Ishikawa (cell line): Measurements from ENCODE around the genes YIPF4 and VIT.

DNA sequence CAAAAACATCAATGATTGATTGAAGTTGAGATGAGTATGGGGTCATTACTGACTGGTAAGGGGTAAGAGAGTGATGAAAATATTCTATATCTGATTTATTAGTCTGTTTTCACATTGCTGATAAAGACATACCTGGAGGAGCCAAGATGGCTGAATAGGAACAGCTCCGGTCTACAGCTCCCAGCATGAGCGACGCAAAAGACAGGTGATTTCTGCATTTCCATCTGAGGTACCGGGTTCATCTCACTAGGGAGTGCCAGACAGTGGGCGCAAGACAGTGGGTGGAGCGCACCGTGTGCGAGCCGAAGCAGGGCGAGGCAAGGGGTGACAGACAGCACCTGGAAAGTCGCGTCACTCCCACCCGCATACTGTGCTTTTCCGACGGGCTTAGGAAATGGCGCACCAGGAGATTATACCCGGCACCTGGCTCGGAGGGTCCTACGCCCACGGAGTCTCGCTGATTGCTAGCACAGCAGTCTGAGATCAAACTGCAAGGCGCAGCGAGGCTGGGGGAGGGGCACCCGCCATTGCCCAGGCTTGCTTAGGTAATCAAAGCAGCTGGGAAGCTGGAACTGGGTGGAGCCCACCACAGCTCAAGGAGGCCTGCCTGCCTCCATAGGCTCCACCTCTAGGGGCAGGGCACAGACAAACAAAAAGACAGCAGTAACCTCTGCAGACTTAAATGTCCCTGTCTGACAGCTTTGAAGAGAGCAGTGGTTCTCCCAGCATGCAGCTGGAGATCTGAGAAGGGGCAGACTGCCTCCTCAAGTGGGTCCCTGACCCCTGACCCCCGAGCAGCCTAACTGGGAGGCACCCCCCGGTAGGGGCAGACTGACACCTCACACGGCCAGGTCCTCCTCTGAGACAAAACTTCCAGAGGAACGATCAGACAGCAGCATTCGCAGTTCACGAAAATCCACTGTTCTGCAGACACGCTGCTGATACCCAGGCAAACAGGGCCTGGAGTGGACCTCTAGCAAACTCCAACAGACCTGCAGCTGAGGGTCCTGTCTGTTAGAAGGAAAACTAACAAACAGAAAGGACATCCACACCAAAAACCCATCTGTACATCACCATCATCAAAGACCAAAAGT is 82.0 kb upstream of the XDH start:
- RRBS, result no CpG with 5 or more reads among the region's 31 CpGs

- RRBS, result no CpG with 5 or more reads among the region's 5 CpGs
Observed at GRCh38 chr2:31578154-31578924, 2.4 kb downstream of the SRD5A2 start.

GRCh38 chr2:32017901-32018382 is 7.1 kb upstream of the MEMO1 start:
- RRBS, result no CpG with 5 or more reads among the region's 1 CpG

DNA sequence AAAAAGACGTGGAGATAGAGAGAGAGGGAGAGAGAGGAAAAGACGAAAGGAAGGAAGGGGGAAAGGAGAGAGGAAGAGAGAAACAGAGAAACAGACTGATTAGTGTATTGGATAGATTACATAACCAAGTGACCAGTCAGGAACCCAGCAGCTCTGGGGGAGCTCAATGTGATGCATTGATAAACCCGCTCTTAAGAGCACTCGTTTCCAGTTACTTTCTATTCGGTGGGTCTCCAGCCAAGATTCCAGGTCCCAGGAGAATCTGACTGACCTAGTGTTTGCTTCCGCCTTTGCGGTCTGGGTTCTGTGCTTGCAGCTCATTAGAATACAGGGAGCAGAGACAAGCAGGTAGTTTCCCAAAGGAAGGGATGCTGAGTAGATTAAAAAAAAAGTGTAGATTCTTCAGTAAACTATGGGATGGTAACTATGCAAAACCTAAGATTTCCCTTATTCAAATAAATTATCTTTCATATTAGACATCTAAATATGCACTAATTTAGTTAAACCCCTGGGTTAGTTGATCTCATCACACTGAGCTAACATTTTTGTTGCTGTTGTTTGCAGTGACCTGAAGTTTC is 866 bp upstream of the SPAST start:
- RRBS, result no CpG with 5 or more reads among the region's 7 CpGs

DNA sequence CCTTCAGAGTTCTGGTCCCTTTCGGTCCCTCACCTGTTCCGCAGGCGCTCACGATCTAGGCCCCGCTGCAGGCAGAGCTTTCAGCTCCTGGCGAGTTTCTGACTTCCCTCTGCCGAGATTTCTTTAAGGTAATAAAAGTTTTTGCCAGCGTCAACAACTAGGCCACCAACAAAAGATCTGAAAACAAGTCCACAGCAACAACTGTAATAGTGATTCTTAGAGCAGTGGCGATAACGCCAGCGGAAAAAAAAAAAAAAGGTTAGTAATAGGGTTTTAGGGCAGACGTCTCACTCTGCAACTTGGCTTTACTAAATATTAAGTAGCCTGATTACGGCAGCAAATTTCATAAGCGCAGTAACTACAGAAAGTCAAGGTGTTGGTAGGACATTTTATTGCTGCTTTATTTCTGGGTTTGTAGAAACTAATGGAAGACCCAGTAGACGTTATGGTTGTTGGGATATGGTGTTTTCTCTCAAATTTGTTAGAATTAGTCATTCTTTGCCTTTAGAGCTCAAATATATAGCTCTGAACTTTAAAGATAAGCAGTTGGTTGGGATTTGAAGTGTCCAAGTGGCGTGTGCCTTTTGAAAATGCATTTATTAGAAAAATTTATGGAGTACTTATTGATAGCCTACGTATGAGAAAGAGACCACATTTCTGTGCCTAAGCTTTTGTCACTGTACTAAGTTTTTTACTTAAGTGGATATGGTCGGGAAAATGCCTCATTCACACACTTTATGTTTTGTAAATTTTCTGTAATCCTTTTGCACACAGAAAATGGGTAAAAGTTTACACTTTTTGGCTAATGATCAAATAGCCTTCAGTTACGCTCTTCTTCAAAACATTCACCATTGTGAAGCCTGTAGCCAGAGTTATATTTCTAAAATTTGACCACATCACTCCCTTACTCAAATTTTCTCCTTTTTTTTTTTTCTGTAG is 667 bp downstream of the SLC30A6 start:
- RRBS, result no CpG with 5 or more reads among the region's 19 CpGs

DNA sequence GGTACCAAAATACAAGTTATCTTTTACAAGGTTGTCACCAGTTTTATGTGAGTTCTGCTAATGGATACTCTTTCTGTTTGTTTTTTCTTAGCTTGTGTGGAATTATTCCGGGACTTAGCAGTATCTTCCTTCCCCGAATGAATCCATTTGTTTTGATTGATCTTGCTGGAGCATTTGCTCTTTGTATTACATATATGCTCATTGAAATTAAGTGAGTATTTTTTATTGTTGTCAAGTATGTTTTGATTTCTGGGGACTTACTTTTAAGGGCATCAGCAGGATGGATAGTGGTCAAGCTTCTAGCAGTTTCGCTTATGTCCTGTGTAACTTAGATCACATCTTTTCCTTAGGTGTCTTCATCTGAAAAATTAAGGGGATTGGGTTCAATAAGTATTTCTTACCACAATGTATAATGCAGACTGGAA is 32.0 kb downstream of the SLC30A6 start:
- RRBS, result no CpG with 5 or more reads among the region's 3 CpGs

GRCh38 chr2:32277489-32278817 is at the start of gene YIPF4:
TSS of gene YIPF4 (plus strand) at chr2:32277904.
- RRBS, result 2% methylated on average over 16 of the region's 68 CpGs

GRCh38 chr2:33052038-33052388 is 105.3 kb downstream of the LTBP1 start:
- RRBS, result no CpG with 5 or more reads among the region's 5 CpGs

- RRBS, result no CpG with 5 or more reads among the region's 4 CpGs
Observed at GRCh38 chr2:33338514-33338890, 137.9 kb upstream of the RASGRP3 start.

DNA sequence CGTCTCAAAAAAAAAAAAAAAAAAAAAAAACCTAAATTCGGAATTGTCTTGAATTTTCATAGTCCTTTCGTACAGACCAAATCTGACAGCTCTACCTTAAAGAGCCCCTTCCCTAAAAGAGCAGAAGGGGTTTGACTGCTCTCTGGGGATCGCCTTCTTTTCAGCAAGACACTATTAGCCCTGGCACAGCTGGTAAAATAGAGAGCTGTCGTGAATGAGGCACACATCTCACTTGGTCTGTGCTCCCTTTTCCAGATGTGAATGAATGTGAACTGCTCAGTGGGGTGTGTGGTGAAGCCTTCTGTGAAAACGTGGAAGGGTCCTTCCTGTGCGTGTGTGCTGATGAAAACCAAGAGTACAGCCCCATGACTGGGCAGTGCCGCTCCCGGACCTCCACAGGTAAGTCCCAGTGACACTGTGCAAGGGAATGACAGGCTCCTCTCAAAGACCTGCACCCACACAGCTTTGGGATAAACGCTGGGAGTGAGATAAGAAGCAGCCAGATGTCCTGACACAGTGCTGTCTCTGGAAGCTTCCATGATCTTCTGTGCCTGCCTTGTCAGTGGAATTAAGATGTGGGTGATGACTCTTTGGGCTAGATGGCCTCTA is 129.2 kb upstream of the RASGRP3 start:
- RRBS, result no CpG with 5 or more reads among the region's 10 CpGs

- RRBS, result no CpG with 5 or more reads among the region's 1 CpG
Observed at GRCh38 chr2:33552698-33553276, 46.3 kb downstream of the FAM98A start.

GRCh38 chr2:33598203-33599129 is 633 bp downstream of the FAM98A start:
- RRBS, result 2% methylated on average over 5 of the region's 27 CpGs

- RRBS, result no CpG with 5 or more reads among the region's 2 CpGs
Observed at GRCh38 chr2:36330601-36330800, 25.1 kb upstream of the CRIM1 start.

GRCh38 chr2:36356946-36357889 is 1.6 kb downstream of the CRIM1 start:
- RRBS, result 8% methylated on average over 25 of the region's 61 CpGs

DNA sequence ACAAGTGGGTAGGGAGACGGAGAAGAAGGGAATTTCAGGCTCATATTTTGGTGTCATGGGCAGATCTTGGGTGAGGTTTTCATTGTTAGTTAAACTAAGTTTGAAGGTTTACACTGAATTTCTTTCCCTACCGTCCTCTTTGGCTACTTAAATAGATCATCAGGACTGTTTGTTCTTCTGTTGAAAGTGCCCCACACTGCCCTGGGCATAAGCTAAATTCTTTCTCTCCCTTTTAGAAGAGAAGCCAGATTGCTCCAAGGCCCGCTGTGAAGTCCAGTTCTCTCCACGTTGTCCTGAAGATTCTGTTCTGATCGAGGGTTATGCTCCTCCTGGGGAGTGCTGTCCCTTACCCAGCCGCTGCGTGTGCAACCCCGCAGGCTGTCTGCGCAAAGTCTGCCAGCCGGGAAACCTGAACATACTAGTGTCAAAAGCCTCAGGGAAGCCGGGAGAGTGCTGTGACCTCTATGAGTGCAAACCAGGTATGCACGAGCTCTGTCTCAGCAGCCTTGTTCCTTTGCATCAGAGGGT is 85.5 kb downstream of the CRIM1 start:
- RRBS, result no CpG with 5 or more reads among the region's 12 CpGs

GRCh38 chr2:36544992-36545513 is 52.9 kb downstream of the FEZ2 start:
- RRBS, result no CpG with 5 or more reads among the region's 4 CpGs

GRCh38 chr2:36564256-36564920 is 33.6 kb downstream of the FEZ2 start:
- RRBS, result no CpG with 5 or more reads among the region's 12 CpGs

- RRBS, result 91% methylated on average over 2 of the region's 7 CpGs
Observed at GRCh38 chr2:36581244-36581812, 16.6 kb downstream of the FEZ2 start.

GRCh38 chr2:36696634-36696902 is at the start of gene VIT:
TSS of gene VIT (plus strand) at chr2:36696707.
- RRBS, result no CpG with 5 or more reads among the region's 2 CpGs